ENCODE measurements around the genes GPANK1 and CLIC1.

- RRBS, result no CpG with 5 or more reads among the region's 16 CpGs
Observed at GRCh38 chr6:31355076-31356029, 1.6 kb downstream of the HLA-B start.

DNA sequence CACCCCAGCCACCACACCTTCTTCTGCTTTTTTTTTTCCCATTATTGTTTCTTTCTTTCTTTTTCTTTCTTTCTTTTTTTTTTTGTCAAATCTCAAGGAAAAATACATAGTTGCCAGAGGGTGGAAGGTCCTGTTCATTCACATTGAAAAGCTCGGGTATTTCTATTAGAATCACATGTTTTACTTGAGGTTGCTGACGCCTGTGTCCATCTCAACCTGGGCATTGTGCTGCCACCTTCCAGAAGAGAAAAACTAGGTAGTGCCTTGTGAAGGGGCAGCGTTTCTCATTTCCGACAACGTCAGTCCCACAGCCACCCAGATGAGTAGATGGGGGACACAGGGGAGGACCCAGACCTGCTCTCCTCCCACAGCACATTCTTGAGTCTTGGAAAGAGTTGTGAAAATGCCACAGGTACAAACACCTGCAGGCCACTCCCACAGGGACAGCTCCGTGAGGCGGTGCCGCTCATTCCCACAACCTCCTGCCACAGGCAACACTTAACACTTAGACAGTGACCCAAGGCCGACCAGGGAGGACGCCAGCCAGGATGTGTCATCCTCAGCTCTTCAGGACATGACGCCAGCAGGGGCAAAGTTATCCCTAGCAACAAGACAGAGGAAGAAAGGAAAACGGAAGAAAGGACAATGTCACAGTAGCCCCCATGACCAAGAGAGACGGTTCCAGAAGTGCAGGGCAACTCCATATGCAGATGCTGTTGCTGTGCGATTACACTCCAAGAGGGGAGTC is 22.8 kb upstream of the HLA-B start:
- RRBS, result no CpG with 5 or more reads among the region's 14 CpGs

DNA sequence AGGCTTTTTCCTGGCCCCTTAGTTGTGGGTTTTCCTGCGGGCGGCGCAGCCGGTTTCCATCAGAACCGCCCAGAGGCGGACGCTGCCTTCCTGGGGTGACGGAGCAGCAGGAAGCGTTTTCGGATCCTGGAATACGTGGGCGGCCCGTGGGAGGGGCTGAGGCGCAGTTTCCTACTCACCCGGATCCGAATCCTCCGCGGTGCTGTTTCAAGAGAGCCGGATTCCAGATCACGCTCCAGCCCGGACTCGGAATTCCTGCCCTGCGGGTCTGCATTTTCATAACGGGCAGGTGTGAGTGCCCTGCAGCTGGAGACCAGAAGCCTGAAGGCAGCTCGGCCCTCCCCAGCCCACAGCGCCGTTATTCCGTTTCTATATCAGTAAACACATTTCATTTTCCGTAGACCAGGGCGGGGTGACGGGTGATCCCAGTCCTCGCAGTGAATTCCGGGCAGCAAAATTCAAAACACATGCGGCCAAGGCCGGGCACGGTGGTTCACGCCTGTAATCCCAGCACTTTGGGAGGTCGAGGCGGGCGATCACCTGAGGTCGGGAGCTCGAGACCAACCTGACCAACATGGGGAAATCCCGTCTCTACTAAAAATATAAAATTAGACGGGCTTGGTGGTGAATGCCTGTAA is 3.4 kb upstream of the MICA start:
- RRBS, result no CpG with 5 or more reads among the region's 44 CpGs

GRCh38 chr6:31400513-31400955 is 2.9 kb upstream of the MICA start:
- RRBS, result no CpG with 5 or more reads among the region's 25 CpGs

DNA sequence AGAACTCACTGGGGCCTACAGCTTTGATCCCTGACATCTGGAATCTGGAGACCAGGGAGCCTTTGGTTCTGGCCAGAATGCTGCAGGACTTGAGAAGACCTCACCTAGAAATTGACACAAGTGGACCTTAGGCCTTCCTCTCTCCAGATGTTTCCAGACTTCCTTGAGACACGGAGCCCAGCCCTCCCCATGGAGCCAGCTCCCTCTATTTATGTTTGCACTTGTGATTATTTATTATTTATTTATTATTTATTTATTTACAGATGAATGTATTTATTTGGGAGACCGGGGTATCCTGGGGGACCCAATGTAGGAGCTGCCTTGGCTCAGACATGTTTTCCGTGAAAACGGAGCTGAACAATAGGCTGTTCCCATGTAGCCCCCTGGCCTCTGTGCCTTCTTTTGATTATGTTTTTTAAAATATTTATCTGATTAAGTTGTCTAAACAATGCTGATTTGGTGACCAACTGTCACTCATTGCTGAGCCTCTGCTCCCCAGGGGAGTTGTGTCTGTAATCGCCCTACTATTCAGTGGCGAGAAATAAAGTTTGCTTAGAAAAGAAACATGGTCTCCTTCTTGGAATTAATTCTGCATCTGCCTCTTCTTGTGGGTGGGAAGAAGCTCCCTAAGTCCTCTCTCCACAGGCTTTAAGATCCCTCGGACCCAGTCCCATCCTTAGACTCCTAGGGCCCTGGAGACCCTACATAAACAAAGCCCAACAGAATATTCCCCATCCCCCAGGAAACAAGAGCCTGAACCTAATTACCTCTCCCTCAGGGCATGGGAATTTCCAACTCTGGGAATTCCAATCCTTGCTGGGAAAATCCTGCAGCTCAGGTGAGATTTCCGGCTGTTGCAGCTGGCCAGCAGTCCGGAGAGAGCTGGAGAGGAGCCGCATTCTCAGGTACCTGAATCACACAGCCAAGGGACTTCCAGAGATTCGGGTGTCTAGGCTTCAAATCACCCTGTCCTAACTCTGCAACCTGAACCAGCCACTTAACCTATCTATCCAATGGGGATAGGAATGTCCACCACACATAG is 2.7 kb downstream of the TNF start:
- RRBS, result no CpG with 5 or more reads among the region's 11 CpGs

GRCh38 chr6:31621721-31622262 is 1.3 kb downstream of the PRRC2A start:
- RRBS, result no CpG with 5 or more reads among the region's 9 CpGs

DNA sequence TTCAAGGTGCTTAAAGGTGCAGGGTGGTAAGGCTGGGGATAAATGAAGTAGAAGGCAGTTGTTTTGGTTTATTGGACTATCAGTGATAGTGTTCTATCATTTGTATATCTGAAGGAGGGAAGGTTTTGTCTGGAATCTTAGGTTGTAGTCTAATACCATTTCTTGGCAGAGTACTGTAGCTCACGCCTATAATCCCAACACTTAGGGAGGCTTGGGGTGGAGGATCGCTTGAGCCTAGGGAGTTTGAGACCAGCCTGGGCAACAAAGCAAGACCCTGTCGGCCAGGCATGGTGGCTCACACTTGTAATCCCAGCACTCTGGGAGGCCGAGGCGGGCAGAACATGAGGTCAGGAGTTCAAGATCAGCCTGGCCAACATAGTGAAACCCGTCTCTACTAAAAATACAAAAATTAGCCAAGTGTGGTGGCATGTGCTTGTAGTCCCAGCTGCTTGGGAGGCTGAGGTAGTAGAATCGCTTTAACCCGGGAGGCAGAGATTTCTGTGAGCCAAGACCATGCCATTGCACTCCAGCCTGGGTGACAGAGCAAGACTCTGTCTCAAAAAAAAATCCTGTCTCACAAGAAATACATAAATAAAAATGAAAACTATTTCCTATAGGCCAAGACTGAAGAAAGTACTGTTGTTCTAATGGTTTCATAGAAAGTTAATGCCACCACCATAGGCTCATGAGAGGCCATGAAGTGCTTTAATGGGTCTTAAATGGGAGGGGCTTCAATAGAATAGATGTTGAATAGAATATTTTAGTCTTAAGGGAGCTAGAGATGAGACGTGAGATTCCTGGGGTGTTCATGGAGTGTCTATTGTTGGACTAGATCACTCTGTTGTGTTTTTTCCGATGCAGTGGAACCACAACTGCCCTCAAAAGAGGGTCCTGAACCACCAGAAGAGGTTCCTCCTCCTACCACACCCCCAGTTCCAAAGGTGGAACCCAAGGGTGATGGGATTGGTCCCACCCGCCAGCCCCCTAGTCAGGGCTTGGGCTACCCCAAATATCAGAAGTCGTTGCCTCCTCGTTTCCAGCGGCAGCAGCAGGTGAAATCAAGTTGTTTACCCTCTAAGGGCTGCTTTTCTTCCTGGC is 8.1 kb downstream of the PRRC2A start:
- RRBS, result no CpG with 5 or more reads among the region's 14 CpGs

DNA sequence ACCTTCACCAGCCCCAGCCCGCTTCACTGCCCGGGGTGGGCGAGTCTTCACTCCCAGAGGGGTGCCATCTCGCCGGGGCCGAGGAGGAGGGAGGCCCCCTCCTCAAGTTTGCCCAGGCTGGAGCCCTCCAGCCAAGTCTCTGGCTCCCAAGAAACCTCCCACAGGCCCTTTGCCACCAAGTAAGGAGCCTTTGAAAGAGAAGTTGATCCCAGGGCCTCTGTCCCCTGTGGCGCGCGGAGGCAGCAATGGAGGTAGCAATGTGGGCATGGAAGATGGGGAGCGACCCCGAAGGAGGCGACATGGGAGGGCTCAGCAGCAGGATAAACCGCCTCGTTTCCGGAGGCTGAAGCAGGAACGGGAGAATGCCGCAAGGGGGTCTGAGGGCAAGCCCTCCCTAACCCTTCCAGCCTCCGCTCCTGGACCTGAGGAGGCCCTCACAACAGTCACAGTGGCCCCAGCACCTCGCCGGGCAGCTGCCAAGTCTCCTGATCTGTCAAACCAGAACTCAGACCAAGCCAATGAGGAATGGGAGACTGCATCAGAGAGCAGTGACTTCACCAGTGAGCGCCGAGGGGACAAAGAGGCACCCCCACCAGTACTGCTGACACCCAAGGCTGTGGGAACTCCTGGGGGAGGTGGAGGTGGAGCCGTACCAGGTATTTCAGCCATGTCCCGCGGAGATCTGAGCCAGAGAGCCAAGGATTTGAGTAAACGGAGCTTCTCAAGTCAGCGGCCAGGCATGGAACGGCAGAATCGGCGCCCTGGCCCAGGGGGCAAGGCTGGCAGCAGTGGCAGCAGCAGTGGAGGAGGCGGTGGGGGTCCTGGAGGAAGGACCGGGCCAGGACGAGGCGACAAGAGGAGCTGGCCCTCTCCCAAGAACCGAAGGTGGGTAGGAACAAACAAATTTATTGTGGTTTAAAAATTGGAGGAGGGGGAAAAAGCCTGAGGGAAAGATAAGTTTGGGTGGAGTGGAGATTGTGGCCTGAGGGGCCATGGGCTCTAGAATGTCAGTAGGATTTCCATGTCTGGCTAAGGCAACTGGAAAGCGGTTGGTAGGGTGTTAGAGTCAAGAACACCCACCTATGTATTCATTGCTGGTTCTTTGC is 11.9 kb downstream of the PRRC2A start:
- RRBS, result 100% methylated on average over 2 of the region's 36 CpGs

DNA sequence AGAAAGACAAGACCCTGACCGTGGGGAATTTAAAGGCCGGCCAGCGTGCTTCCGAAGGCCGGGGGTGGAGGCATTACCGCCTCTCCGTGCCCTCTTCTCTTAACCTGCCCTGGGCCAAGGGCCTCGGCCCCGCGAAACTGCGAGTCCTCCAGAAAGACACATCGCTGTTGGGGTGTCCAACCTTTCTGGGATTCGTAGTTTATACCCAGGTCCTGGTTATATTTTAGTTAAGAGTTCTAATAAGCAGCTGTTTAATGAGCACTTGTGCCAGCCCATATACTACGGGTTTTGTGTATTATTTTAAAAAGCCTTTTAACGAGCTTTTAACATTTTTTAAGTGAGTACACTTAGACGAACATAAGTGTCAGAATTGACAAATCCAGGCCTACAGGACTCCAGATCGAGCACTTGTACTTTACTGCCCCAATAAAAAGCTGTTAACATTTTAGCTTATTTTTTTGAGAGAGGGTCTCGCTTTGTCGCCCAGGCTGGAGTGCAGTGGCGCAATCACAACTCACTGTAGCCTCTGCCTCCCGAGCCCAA is 850 bp upstream of the BAG6 start:
- RRBS, result no CpG with 5 or more reads among the region's 21 CpGs

GRCh38 chr6:31664789-31665043 is at the start of gene GPANK1:
GPANK1 (minus strand) TSS chr6:31664997.
- RRBS, result no CpG with 5 or more reads among the region's 10 CpGs

DNA sequence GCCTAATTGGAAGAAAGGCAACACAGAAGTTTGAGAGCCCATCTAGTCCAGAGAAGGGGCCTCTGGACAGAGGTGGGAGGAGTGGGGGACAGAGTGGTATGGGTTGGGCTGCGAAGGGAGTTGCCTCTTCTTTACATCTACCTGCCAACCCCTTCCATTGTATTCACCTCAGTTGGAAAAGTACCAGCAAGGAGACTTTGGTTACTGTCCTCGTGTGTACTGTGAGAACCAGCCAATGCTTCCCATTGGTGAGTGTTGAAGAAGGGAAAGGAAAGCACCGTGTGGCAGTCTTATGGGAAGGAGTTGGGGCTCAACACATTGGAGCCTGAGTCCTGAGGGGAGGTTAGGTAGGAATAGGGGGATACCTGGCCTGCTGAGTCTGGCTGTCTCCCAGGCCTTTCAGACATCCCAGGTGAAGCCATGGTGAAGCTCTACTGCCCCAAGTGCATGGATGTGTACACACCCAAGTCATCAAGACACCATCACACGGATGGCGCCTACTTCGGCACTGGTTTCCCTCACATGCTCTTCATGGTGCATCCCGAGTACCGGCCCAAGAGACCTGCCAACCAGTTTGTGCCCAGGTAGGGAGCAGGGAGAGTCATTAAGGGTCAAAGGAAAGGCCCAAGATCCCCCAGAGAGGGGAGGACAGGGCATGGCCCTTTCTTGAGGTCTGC is 713 bp upstream of the LY6G5B start:
- RRBS, result no CpG with 5 or more reads among the region's 8 CpGs

GRCh38 chr6:31690182-31690868 is 9.5 kb upstream of the LY6G5C start:
- RRBS, result no CpG with 5 or more reads among the region's 6 CpGs

GRCh38 chr6:31711106-31711689 is 4.0 kb upstream of the LY6G6D start:
- RRBS, result 64% methylated on average over 3 of the region's 8 CpGs

- RRBS, result no CpG with 5 or more reads among the region's 9 CpGs
Observed at GRCh38 chr6:31713691-31714384, 1.3 kb upstream of the LY6G6D start.

- RRBS, result no CpG with 5 or more reads among the region's 1 CpG
Observed at GRCh38 chr6:31718250-31718715, 3.1 kb downstream of the LY6G6D start.

- RRBS, result no CpG with 5 or more reads among the region's 3 CpGs
Observed at GRCh38 chr6:31727126-31727498, 2.0 kb downstream of the DDAH2 start.

DNA sequence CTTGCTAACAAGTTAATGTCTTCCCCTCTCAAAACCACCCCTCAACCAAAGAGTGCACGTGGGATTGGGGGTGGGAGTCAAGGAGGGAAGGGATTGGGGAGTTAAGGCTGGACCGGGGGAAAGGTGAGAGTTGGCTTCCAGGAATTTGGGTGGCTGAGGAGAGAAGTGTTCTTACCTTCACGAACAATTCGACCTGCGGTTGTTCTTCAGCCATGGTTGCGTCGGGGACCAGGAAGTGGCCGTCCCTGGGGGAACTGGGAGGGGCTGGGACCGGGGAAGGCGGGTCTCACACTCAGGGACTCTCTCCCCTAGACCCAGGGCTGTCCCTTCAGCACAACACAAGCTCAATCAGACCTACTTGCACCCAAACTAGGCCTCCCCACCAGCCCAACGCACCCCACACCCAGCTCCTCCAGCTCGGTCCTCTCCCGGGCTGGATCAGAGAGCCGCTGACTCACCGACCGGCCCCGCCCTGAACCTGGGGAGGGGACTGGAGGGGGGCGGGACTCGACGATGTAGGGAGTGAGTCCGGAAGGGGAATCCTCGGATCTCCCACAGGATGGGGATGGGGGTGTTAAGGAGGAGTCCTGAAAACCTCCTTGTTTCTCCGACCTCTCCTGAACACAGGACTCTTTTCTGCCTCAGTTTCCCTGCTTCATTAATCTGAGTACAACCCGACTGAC is at the start of gene CLIC1:
CLIC1 (minus strand) TSS at position 444 of the 683 bp plus-strand sequence.
- RRBS, result 4% methylated on average over 6 of the region's 24 CpGs

DNA sequence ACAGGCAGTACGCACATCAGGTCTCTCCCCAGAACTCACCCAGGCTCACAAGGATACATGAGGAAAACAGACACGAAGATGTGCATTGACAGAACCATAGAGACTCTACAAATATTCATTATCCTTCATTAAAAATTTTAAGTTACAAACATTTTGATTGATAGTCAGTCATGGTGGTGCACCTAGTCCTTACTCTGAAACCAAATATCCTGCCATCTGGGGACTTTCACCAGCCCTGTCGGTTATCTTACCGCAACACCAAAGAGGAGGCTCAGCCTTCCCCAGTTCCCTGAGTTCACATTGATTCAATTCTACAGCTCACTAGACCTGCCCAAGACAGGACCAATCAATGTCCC is 3.5 kb downstream of the NEU1 start:
- RRBS, result no CpG with 5 or more reads among the region's 4 CpGs

DNA sequence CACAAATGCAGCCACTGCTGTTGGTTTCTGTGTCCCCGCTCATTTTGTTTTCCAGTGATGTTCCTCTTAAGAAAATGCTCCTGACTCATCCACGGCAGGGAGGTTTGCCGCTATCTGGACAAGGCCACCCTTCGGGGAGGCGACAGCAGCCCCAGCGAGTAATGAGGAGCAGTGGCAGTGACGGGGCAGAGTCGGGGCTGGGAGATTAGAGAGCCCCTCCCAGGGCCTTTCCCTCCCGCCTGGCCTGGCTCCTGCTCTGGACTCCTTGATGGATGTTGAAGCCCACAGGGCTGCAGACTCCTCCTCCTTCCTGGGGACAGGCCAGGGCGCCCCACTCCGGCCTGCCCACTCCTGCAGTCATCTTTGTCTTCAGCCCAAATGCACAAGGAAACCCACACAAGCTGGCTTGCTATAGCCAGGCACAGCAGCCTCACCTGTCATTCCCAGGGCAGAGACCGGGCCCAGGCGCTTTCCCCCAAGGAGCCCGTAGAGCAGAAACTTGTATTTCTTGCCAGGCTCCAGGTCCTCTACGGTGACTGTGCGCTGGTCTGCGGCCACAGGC is 7.6 kb downstream of the CYP21A2 start:
- RRBS, result no CpG with 5 or more reads among the region's 17 CpGs

DNA sequence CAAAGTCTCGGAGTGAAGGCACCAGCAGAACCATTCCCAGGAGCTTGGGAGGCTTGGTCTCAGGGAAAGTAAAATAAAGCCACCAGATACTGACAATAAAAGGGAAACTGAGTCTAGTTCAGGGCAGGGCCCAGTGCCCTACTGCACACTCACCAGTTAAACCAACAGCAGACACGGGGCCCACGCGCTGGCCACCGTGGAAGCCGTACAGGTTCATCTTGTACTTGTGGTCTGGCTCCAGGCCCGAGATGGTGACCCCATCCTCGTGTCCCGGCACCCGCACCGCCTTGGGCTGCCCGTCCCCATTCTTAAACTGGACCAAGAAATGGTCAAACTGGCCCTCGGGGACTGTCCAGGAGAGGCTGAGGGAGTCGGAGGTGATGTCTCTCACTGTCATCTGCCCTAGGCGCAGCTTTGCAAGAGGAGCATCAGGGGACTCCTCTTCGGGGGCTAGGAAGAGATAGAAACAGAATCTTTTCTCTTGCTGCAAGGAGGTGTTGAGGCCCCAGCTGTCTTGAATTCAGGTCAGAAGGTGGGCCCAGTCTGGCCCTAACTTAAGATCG is 26.5 kb downstream of the CYP21A2 start:
- RRBS, result no CpG with 5 or more reads among the region's 17 CpGs